ENCODE measurements around a stretch of chrX.

DNA sequence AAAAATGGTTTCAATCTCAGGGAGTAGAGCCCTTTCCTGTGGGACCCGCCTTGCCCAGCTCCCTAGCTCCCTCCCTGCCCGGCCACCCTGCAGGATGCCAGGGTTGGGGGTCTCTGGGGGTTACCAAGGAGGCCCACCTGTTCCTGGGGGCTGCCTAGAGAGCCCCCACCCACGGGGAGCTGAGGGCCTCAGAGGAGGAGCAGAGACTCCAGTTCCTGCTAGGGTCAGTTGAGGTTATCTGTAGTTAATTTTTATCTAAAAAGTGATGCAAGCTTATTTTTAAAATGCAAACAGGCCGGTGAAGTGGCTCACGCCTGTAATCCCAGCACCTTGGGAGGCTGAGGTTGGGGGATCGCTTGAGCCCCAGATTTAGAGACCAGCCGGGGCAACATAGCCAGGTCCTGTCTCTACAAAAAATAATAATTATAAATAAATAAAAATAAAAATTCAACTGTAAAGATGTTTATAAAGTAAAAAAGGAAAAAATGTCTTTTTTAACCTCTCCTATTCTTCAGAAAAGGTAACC, 18.6 kb upstream of the PLCXD1 start:
- PRO-cap: no peak

DNA sequence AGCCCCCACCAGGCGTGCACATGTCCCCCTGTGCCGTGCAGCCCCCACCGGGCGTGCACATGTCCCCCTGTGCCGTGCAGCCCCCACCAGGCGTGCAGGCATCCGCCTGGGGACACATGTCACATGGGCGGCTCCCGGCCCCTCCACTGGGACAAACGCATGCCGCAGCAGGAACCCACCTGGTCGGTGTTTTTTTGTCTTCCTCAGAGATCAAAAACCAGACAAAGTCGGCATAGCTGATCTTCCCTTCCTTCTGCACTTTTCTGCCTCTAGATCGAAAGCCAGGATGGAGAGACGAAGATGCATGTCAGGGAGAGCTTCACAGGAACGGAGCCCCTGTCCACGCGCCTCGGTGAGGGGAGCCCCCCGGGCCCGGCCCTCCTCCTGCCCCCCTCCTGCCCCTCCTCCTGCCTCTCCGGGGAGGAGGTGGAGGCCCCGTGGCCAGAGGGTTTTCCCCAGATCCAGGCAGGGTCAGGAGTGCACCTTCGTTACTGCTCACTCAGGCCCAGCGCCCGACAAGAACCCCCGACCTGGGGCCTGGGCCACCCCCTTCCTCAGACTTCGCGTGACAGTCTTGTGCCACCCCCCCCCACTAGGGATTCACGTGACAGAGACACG, 22.6 kb upstream of the GTPBP6 start:
- PRO-cap: no peak

DNA sequence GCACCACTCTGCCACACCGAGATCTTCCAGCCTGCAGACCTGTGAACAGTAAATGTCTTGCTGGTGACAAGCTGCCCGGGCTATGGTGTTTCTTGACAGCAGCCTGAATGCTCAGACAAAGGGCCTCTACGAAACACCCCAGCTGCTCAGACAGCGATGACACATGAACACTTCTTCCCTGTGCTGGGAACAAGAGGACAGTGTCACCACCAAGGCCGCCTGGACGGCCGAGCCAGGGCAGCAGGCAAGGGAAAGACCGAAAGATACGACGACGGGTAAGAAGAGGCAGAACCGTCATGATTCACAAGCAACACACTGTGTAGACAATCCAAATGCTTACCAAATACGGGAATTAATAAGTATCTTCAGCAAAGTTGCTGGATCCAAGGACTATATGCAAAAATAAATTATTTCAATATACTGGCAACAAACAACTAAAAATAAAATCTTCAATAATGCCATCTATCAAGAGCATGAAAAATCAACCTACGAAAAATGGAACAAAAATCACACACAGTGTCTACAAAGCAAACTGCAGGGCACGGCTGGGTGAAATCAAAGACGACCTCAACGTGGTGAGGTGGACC, 30.8 kb upstream of the GTPBP6 start:
- PRO-cap: no peak

DNA sequence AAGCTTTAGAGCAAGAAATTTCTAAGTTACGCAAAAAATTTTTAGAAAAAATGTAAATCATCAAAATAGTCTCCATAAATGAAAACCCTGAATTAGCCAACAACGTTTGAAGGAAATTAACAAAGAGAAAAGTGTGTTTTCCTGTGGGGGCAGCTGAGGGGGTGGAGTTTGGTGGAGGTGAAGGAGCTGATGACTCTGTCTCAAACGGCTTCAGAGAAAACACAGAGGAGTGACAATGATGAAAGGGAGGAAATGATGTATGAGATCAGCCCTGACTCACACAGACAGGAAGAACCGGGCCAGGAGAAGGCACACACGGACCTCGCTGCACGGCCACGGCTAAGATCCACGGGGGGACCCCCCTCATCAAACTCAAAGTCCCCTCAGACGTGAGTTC, 29.1 kb downstream of the PPP2R3B start:
- PRO-cap: unidirectional peak, plus-strand start at position 283 of the sequence

GRCh38 chrX:497260-497696, 110.6 kb upstream of the PPP2R3B start:
- PRO-cap: no peak

DNA sequence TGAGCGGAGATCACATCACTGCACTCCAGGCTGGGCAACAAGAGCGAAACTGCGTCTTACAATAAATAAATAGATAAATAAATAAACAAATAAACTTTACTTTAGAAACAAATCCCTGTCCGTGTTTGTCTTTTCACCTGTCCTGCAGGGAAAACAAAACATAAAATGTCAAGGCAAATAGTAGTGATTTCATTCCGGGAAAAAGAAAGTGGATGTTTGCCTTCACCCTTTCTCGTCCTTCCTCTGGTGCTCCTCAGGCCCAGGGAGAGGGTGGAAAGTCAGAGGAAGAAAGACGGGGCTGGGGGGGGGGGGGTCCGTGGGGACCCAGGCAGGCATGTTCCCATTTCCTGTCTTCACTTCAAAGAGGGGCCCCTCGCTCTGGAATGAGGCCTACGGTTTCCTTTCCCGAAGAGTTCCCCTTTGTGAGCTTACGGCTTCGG, 39.9 kb downstream of the SHOX start:
- PRO-cap: no peak

- PRO-cap: no peak
Measured at GRCh38 chrX:973106-973427, 239.4 kb downstream of the CRLF2 start.

DNA sequence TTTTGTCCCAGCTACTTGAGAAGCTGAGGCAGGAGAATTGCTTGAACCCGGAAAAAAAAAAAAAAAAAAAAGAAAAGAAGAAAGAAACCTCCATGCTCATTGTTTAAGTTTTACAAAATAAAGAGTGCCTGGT, 215 bp downstream of the CRLF2 start:
- PRO-cap: no peak

DNA sequence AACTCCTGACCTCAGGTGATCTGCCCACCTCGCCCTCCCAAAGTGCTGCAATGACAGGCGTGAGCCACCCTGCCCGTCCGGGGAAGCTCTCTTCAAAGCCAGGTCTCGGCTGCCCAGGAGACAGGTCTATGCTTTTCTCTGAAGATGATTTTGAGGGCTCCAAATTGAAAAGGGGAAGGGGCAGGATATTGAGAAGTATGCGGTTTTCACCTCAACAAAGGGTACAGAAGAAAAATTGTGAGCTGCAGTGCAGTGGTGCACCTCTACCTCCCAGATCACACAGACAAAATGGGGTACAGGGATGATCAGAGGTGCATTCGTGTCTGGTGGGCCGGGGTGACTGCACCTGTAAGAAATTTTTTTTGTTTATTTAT, 33.5 kb downstream of the CSF2RA start:
- PRO-cap: no peak

DNA sequence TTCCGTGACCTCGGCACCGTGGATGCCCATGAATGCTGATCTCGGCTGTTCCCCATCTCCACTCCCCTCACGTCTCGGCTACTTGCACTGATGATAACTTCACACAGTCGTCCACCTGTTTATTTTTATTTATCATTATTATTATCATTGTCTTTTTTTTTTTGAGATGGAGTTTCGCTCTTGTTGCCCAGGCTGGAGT, 23.3 kb upstream of the SLC25A6 start:
- PRO-cap: no peak

DNA sequence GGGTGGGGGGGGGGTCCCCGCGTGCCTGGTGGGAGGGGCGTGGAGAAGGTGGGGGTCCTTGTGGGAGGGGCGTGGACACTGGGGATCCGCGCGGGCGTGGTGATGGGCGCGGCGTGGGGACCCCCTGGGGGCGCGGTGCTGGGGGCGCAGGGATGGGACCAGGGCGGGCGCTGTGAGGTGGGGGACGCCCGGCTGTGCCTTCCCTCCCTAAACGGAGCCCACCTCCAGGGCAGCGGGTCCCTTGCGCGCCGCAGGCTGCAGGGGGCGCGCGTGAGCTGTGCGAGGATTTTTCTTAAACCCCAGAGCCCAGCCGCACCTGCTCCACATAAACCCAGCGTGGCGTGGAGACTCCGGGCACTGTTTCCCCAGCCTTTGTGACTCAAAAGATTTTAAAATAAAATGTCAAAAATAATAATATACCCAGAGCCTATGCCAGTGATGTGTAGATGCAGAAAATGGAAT, 1.4 kb upstream of the ASMTL start:
- PRO-cap: no peak

DNA sequence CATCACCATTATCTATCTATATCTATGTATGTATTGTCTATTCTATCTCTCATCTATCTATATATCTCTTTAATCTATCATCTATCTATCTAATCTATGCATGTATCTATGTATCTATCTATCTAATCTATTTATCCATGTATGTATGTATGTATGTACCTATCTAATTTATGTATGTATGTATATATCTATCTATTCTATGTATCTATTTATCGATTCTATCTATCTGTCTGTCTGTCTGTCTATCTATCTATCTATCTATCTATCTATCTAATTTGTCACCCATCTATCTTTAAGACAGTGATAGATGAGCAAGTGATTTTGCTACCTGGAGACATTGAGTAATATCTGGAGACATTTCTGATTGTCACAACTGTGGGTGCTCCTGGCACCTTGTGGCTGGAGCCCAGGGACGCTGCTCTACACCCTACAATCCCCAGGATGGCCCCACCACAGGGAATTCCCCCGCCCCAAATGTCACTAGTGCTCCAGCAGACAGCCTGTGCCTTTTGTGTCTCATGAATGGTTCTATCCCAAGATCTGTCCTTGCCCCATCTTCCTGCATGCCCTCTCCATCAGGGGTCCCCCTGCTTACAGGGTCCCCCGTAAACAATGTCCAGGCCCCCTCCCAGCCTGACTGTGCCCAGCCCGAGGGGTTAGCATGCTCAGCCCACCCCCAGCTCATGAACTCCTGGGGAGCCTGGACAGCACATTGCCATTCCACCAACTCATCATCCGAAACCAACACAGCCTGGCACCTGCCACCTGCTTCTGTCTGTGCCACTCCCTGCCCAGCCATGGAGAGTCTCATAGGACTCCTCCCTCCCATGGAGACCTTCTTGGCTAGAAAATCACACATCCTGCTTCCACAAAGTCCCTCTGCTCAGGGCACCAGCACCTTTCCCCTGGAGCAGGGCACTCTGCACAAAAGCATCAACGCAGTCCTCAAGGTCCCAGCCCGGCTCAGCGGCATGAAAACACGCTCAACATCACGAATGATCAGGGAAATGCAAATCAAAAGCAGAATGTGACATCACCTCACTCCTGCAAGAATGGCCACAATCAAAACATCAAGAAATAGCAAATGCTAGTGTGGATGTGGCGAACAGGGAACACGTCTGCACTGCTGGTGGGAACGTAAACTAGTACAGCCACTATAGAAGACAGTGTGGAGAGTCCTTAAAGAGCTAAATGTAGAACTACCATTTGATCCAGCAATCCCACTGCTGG, 5.7 kb downstream of the P2RY8 start:
- PRO-cap: no peak

- PRO-cap: bidirectional peak, plus-strand start at chrX:1537691, minus-strand start at chrX:1537489
Measured at GRCh38 chrX:1537422-1537918, 485 bp upstream of the P2RY8 start.

GRCh38 chrX:2193454-2193938, 307.3 kb downstream of the DHRSX start:
- PRO-cap: no peak

GRCh38 chrX:2342038-2342527, 158.7 kb downstream of the DHRSX start:
- PRO-cap: no peak

GRCh38 chrX:2445457-2445822, 55.3 kb downstream of the DHRSX start:
- PRO-cap: no peak

DNA sequence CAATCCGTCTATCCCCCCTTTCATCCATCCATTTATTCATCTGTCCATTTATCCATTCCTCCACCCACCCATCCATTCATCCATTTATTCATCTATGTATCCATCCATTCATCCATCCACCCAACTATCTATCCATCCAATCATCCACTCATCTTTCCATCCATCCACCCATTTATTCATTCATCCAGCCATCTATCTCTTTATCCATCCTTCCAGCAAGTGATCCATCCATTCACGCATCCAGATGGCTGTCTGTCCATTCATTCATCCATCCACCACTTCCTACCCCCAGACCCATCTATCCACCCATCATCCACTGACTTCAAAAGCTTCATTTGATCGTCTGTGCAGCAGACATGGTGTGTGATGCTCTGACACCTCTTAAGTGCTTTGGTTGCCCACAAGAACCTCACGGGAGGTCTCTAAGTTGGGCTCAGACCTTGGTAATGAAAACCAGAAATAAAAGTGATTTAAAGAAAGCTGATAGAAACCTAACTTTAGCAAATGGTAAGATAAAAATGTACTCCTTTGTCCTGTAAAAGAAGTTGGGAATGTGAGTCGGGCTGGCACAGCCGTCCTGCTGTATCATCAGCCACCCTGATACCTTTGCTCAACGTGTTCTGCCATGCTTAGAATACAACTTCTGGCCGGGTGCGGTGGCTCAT, 83.8 kb upstream of the CD99 start:
- PRO-cap: no peak

DNA sequence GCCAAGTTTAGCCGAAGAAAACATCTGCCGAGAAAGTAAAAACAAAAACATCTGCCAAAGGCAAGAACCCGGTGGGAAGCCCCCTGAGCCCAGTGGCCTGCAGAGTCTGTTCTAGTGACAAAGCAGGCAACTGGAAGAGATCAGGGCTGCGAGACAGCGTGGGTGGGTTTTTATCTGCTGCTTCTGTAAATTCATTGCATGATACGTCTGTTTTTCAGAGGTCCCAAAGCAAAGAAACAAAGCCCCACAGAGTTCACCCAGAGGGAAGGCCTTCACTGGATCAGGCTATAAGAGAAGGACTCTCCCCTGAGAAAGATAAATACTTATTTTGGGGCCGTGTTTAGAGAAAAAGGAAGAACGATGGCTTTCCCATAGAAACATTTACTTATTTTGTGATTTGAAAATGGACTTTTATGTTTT, 26.4 kb upstream of the CD99 start:
- PRO-cap: no peak

DNA sequence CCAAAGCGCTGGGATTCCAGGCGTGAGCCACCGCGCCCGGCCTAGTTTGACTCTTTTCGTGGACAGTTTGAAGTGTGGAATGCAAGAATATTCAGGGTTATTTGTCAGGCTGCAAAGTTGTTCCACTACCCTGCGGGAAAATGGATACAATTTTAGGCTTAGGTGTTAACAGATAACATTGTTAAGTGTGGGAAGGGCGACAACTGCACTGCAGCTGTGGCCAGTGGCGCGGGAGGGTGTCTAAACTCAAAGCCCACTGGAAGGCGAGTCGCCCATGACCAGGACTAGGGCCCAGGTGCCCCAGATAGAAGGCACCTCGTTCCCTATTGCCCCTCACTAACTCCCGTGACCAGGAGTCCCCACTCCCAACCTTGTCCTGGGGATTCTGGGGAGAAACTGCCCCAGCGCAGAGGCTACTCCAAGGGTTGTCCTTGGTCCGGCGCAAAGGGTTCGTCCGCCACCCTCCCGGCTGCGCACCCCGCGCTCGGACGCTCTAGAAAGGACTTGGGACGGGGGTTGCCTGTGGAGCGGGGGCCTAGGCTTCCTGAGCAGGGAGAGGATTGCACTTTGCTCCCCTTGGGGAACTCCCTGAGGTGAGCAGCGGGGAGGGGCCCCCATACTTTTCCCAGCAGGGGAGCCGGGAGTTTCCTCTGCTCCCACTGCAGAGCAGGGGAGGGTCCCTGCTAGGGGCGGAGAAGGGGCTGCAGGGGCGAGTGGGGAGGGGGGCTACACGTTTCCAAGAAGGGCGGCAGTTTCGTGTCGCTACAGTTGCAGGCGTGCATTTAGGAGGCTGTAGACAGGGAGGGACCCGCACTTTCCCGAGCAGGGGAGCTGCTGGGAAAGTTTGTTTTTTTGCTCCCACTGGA, 902 bp upstream of the CD99 start:
- PRO-cap: no peak

DNA sequence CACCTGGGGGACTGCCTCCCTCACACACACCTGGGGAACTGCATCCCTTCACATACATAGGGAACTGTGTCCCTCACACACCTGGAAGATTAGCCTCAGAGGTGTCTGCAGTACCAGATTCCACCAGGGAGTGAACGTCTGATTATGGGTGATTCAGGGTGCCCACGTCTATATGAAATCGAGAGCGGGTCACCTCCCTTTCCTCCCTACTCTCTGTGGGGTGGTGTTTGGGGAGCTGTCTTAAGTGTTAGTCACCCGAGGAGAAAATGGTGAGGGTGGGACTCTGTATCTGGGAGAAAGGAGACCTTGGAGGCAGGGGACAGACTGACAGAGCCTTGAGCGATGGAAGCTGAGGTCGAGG, 17.0 kb downstream of the CD99 start:
- PRO-cap: no peak